ENCODE measurements around a stretch of chr16.

DNA sequence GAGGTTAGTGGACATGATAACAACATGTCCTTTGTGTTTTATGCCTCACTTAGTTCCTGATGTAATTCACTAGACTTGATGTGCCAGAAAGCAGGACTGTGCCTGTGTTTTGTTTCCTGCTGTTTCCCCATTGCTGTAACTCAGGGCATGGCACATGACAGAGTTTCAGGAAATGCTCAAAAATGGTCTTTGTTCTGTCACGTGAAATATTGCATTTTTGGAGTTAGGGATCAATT lies 32.7 kb downstream of the DHX38 start:
- RRBS, result no CpG with 5 or more reads among the region's 1 CpG

- RRBS, result no CpG with 5 or more reads among the region's 6 CpGs
These were observed 36.6 kb downstream of the DHX38 start for GRCh38 chr16:72130155-72130775.

DNA sequence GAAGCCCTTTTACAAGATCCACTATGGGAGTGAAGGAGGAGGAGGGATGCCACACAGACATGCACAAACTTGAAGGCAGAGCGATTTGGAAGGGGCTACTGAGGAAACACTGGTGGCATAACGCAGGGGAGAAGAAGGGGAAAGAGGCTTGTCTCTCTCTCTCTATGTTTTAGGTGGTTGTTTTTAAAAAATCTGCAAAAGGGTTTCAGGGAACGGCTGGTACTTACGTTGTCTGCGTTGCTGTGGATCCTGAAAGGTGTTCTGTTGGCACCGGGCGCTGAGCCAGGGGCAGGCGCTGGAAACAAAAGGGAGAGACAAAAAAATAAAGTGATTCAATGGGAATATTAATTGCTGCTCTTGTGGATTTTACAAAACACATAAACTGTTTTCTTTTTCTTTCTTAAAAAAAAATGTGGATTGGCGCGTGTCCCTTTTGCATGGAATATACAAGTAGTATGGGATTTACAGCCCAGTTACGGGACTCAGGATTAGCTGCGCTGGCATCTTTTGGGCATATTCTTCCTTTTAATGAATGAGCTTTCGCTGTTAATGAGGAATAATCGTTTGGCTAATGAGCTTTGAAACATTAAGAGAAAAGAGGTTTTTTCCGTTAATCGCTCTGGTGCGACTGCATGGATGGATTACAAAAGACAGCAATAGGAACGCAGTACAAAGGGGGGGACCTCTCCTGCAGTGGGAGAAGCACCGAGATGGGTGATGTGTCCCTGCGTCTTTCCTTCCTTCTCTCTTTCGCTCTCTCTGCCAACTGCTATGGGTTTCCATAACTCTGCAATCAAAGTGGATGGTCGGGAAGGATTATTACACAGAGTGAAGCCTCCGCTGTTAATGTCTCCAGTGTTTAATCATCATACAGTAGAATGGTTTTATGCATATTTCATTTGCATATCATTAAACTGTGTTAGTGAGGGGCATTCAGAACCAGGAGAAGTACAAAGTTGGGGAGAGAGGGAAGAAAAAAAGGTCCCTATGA lies 255.5 kb upstream of the PMFBP1 start:
- RRBS, result no CpG with 5 or more reads among the region's 23 CpGs

GRCh38 chr16:72784354-72785652 lies 263.1 kb downstream of the ZFHX3 start:
- RRBS, result no CpG with 5 or more reads among the region's 8 CpGs

- RRBS, result no CpG with 5 or more reads among the region's 21 CpGs
These were observed 252.3 kb downstream of the ZFHX3 start for GRCh38 chr16:72795398-72796208.

GRCh38 chr16:72796847-72797901 lies 250.8 kb downstream of the ZFHX3 start:
- RRBS, result no CpG with 5 or more reads among the region's 13 CpGs

DNA sequence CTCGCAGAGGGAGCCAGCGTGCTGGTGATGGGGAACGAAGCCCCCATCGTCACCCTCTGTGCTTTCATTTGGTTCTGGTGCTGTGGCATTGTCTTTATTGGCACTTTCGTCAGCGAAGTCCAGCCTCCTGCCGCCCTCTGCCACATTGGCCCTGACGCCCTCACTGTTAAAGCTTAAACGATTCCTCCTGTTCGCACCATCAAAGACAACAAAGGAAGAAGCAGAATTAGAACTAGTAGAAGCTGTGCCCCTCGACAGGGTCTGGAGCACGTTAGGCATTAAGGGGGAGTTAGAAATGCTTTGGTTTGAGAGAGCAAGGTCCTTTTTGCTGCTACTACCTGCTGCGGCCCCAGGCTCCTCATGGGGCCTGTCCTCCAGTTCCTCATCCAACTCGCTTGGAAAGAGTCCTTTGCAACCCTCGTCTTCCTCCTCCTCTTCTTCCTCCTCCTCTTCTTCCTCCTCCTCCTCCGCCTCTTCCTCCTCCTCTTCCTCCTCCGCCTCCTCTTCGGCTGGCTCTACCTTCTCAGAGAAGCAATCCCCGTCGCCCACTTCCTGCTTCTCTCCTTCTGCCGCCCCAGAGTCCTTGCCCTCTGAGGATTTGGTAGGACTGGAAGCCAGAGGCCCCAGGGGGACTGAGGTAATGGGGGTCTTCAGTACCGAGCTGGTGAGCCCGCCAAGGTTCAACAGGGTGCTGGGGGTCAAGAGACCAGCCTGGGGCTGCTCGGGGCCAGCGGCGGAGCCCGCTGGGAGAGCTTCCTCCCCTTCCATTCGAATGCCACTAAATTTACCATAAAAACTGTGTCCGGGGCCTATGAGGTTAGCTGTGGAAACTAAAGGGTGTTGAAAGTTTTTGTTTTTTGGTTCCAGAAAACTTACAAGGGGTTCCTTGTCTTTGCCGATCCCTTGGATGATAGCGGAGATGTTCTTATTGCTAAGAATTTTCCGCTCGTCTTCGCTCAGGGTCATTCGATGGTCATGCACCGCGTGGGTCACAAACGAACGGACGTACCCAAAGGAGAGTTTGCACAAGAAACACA lies 89.3 kb downstream of the ZFHX3 start:
- RRBS, result no CpG with 5 or more reads among the region's 40 CpGs

DNA sequence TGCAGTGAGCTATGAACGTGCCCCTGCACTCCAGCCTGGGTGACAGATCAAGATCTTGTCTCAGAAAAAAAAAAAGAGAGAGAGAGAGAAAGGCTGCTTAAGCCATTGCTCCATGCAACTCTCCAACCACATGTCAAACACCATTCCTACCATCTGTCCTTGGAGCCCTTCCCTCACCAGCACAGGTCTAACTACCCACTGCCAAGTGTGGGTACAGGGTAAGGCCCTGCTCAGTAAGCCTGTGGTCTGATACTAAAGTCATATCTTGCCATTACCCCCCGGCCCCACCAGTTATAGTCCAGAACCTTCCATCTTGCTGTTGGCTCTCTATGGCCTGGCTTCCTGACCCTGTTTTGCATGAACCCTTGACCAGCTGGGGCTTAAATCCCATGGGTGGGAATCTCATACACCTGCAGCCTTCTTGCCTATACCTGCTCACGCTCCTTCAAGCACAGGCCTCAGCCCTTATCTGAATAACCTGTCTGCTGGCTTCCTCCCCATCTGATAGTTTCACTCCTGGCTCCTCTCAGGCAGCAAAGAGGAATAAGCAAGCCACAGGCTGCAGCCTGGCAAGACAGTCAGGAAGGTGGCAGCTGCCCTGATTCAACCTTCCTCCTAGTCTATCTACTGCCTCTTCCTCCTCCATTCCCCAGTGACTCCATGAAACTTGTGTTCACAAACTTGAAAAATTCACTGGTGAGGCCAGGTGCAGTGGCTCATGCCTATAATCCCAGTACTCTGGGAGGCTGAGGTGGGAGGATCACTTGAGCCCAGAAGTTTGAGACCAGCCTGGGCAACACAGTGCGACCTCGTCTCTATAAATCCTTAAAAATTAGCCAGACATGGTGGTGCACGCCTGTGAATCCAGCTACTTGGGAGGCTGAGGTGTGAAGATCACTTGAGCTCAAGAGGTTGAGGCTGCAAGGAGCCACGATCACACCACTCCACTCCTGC lies 64.0 kb downstream of the ZFHX3 start:
- RRBS, result no CpG with 5 or more reads among the region's 7 CpGs

- RRBS, result no CpG with 5 or more reads among the region's 16 CpGs
These were observed 62.7 kb downstream of the ZFHX3 start for GRCh38 chr16:72984932-72985833.

GRCh38 chr16:73016222-73017139 lies 31.4 kb downstream of the ZFHX3 start:
- RRBS, result no CpG with 5 or more reads among the region's 8 CpGs

- RRBS, result 91% methylated on average over 4 of the region's 7 CpGs
These were observed 20.3 kb downstream of the ZFHX3 start for GRCh38 chr16:73027577-73028011.

DNA sequence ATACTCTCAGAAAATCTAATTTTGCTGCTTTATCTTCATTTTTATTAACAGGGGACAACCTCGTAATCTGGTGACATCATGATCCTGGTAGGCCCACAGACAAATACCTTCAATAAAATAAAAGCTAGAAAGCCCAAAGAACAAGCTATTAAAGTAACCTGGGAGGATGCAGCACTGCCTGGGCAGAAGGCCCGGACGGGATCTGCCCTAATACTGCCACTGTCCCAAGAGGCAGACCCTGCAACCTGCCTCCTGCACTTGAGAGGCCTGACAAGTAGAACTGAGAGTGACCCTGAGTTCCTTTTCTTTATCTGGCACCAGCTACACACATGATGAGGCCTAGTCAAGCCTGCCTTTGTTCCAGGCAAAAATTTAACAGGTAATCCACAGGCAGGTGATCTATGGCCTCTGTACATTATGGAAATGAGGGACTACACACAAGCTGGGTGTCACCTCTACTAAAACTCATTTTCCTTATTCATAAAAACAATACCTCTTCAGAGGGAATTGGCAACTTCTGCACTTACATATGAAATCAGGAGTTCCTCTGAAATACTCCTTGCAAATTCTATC lies 2.2 kb upstream of the ZFHX3 start:
- RRBS, result no CpG with 5 or more reads among the region's 3 CpGs

GRCh38 chr16:73050648-73051337 lies 2.9 kb upstream of the ZFHX3 start:
- RRBS, result 55% methylated on average over 1 of the region's 15 CpGs

DNA sequence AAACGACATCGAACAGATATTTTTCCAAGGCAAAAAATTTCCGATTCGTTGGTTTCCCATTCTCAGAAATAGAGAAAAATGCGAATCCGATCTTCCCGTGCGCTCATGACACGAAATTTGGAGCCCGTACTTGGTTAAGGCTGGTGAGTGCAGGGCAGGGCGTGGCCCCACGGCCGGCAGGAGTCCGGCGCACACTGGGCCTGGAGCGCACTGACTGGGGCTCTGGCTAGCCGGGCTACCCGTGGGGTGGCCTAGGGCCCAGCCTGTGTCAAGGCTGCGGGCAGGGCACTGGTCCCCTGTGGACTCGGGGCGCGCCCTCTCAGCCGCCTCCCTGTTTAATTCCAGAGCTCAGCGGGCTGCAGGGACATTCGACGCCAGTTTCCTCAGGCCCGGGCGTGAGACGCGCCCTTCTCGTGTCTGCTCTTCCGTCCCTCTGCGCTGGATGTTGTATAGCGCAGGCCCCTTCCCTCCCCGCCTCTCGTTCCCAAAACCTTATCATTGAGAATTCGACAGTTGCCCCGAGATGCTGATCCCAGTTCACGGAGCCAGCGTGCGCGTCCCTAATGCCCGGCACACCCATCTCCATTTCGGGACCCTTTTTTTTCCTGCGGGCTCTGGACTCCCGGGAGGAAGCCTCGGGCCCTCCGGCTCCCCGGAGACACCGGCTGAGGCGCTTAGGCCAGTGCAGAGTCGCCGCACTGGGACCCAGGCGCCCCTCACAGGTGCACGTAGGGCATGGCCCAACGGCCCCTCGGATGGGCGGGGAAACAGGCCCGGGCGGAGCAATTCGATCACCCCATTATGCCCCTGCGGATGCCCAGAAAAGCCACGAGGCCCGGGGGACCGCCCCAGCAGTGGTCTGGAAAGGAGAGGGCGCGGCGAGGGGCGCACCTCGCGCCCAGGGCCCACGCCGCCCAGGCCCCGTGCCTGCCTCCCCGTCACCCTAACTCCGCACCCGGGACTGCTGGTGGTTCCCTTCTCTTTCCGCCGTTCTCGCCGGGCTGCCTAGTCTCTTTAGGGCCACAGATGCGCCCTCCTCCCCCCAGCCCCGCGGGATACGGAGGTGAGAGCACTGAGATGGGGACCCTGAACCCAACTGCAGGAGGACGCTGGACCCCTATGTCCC lies 18.3 kb upstream of the ZFHX3 start:
- RRBS, result 89% methylated on average over 24 of the region's 86 CpGs

- RRBS, result no CpG with 5 or more reads among the region's 7 CpGs
These were observed 45.8 kb upstream of the ZFHX3 start for GRCh38 chr16:73093736-73094042.

GRCh38 chr16:73126130-73126959 lies 78.4 kb upstream of the ZFHX3 start:
- RRBS, result no CpG with 5 or more reads among the region's 15 CpGs

- RRBS, result no CpG with 5 or more reads among the region's 6 CpGs
These were observed 101.4 kb upstream of the ZFHX3 start for GRCh38 chr16:73149444-73149679.

DNA sequence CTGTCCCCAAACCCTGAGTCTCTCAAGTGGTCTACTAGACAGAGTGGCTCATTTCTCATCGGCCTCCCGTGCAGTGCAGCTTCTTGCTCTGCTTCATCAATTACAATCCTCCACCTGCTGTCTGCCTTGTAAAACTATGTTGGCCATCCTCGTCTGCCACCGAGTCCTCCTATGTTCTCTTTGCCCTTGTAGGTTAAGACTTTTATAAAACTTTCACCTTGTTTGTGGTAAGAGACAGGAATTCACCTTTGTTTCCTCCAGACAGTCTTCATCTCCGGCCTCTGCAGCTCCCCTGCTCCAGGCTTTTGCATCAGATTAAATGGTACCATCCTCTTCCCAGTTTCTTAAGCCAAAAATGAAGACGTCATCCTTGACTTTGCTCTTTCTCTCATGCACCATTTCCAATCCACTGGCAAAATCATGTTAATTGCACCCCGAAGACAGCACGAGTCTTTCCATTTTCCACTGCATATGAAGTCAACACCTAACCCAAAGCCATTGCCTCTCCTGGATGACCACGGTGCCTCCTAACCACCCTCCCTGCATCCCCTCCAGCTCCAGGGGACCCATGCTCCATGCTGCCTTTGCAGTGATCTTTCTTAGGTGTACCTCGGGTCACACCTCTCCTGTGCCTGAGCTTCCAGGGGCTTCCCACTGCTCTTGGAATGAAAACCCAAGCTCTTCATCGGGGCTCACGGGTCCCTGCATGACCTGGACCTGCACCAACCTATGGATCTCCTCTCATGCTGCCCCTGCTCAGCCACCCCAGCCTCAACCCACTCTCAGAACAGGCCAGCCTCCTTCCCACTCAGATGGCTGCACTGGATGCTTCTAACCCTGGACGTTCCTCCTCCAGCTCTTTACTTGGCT lies 22.3 kb downstream of the PSMD7 start:
- RRBS, result no CpG with 5 or more reads among the region's 13 CpGs

- RRBS, result no CpG with 5 or more reads among the region's 67 CpGs
These were observed 14.1 kb downstream of the CLEC18B start for GRCh38 chr16:74407005-74407739.